Body of pancreas (tissue), 2 donors: ENCODE measurements around the genes PASD1, GABRE and MAGEA2.

- PRO-cap, result no peak
- RAMPAGE, long total RNA, 2 experiments, result no peak in any of the 2 experiments
Observed at GRCh38 chrX:147183168-147183509, 368.6 kb upstream of the CXorf51A start.

- PRO-cap, result no peak
- RAMPAGE, long total RNA, 2 experiments, result no peak in any of the 2 experiments
Observed at GRCh38 chrX:147877557-147878223, 34.0 kb upstream of the FMR1 start.

GRCh38 chrX:147932237-147932743, 20.6 kb downstream of the FMR1 start:
- PRO-cap, result no peak
- RAMPAGE, long total RNA, 2 experiments, result no peak in any of the 2 experiments

DNA sequence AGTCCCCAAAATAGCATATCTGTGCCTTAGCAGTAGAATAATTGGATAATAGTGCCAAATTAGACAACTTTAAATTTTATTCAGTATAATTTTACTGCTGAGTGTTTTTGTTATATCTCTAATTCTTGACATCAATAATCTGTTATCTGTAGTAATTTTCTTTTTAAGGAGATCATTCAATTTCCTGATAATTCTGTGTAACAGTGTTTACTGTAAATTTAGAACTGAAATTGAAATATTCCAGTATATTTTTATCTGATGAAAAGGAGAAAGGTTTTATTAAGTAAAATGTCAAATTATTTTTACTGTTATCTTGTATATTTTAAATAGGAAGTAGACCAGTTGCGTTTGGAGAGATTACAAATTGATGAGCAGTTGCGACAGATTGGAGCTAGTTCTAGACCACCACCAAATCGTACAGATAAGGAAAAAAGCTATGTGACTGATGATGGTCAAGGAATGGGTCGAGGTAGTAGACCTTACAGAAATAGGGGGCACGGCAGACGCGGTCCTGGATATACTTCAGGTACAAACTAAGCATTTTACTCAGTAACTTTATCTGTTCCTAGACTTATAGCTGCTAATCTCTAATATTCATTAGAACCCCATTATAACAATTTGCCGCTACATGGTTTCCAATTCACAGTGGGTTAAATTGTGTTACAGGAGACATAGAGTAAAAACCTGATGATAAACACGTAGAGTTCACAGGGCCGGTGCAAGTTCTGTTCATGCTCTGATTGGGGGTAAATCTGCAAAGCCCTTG, 31.3 kb downstream of the FMR1 start:
- PRO-cap, result no peak
- RAMPAGE, long total RNA, 2 experiments, result start-site peak on the plus strand in 1 of 2 experiments, centred at position 326 of the sequence, 13 reads per replicate

- PRO-cap, result no peak
- RAMPAGE, long total RNA, 2 experiments, result no peak in any of the 2 experiments
Observed at GRCh38 chrX:149627466-149628052, 4.0 kb downstream of the TMEM185A start.

DNA sequence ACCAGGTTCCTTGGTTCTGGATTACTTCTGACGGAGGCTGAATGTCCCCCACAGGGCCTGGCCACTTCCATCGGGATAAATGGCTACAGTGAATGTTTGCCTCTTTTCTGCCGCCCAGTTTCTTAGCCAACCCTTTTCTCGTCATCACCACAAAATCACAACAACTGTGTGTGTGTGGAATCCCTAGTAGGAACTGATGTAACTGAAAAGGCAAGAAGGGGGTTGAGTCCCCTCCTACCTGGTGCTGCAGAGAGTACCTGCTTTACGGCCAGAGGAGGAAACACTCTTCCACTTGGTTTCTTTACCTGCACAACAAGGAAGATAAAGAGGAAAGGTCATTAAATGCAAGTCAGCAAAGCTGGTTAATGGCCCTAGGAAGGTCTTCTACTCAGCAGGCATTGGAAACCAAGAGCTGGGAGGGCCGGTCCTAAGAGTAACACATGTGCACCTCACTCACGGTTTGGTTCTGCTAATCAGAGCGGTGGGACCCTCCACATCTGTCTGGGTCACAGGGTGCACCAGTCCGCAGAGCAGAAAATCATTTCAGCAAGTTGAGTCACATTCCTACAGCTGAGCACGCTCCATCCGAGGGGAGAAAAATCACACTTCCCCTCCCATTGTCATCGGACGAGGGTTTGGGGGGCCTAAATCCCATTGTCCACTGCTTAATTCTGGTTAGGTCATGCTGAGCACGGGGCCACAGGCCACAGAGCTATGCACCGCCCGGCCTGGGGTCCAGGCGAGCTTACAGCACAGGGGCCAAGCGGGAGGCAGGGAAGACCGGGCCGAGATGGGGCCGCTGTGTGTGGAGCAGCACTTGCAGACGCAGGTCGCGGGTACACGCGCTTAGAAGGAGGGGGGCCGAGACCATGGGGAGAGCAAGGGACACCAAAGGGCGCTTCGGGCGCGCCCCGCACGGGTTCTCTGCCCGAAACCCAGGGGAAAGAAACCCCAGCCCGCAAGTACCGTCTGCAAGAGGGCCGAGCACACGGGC, 818 bp downstream of the EOLA2 start:
- PRO-cap, result no peak
- RAMPAGE, long total RNA, 2 experiments, result no peak in any of the 2 experiments

- PRO-cap, result bidirectional peak, plus-strand start at chrX:150525835, minus-strand start at chrX:150525699
- RAMPAGE, long total RNA, 2 experiments, result no peak in any of the 2 experiments
Observed at GRCh38 chrX:150525501-150526091, 42.8 kb upstream of the MTM1 start.

DNA sequence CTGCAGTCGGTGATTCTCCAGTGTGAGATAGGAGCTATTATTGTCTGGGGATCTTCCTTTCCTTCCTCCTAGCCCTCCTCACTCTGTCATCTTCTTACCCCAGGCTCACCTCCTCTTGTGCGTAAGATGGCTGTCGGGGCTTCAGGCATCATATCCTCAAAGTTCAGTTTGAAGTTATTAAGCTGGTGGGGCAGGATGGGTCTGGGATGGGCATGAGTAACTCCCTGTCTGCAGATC, 981 bp upstream of the MTMR1 start:
- PRO-cap, result no peak
- RAMPAGE, long total RNA, 2 experiments, result no peak in any of the 2 experiments

DNA sequence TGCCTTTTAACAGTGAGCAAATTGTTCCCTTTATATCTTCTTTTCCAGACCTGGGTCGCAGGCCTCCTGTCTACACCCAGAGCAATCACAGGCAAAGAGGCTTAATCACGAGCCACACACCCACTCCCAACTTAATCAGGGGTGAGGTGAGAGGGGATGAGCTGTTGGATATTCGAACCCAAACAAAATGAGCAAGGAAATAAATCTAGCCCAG, 755 bp upstream of the MTMR1 start:
- PRO-cap, result no peak
- RAMPAGE, long total RNA, 2 experiments, result no peak in any of the 2 experiments

- PRO-cap, result no peak
- RAMPAGE, long total RNA, 2 experiments, result no peak in any of the 2 experiments
Observed at GRCh38 chrX:150727069-150727558, 33.9 kb downstream of the MTMR1 start.

- PRO-cap, result no peak
- RAMPAGE, long total RNA, 2 experiments, result start-site peak on the plus strand in 1 of 2 experiments, at chrX:150735912-150736272 at its widest, 6 reads per replicate
Observed at GRCh38 chrX:150735866-150736958, 43.0 kb downstream of the MTMR1 start.

DNA sequence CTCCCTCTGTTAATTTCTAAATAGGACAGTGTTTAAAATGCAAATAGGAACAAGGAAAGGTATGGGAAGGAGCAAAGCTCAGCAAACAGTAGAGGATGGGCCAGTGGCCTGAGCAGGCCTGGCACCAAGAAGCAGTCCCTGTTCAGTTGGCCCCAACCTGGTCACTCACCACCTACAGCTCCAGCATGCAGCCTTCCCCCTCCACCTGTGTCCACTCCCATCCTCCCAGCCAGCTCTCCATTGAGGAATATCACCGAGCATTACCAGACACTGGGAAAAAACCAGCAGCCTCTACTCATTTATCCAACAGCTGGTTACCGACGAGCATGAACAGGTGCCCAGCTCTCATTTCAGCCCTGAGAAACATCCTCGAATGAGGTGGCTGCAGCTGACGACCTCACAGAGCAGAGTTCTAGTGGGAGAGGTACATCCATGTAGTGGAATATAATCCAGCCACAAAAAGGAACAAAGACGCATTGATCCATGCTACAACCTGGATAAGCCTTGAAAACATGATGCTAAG, 25.6 kb downstream of the CD99L2 start:
- PRO-cap, result no peak
- RAMPAGE, long total RNA, 2 experiments, result no peak in any of the 2 experiments

GRCh38 chrX:151563331-151563945, at the start of gene PASD1:
Gene PASD1, plus strand, starts transcription at chrX:151563675.
- PRO-cap, result no peak
- RAMPAGE, long total RNA, 2 experiments, result no peak in any of the 2 experiments

DNA sequence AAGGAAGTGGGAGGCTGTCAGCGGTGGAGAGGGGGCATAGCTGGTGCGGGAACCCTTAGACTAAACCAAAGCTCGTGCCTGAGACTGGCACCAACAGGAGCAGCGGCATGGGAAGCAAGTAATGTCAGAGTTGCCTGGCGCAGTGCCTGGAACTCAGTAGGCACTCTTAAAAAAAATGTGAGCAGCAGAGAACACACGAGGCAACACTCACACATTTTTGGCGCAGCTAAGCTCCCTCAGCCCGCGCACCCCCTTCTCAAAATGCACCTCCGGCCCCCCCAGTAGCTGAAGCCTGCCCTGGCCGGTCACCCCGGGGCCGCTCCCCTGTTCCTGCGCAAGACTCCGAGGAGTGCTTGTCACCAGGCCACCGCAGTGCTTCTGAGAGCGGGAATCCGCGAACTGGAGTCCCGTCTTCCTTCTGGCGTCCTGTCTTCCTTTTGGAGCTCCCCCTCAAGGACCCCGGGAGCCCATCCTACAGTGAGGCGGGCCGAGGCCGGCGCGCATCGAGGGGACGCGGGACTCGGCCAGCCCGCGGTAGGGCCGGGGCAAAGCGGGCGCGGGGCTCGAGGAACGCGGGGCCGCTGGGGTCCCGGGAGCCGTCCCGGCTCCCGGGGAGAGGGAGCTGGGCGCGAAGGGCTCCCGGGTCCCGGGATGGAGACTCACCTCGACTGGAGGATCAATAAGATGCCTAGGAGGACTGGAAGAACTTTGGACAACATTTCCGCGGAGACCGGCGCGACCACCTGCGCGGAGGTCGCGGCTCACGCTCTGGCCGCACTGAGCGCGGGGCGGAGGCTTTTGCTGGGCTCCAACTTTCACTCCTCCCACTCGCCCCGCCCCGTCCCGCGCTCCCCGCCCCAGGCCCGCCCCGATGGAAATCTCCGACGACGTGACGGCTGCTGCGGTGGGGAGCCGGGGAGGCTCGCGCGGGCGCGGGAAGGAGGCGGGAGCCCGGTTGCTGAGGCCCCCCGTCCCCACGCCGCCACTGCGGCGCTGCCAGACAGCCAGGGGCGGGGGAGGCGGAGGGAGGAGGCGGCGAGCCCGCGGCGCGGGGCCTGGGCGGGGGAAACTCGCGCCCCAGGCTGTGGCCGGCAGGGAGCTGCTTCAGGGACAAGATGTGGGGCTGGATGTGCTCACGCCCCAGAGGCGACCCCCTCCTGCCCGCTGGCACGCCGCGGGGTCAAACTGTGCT, at the start of gene GABRE:
Gene GABRE, minus strand, starts transcription at position 770 of the 1,192 bp plus-strand sequence.
- PRO-cap, result bidirectional peak, plus-strand start at position 884 of the sequence, minus-strand start at position 770 of the sequence
- RAMPAGE, long total RNA, 2 experiments, result start-site peak on the minus strand in 1 of 2 experiments, centred at position 772 of the sequence, 77 reads per replicate

- PRO-cap, result no peak
- RAMPAGE, long total RNA, 2 experiments, result no peak in any of the 2 experiments
Observed at GRCh38 chrX:151976292-151976504, 1.7 kb upstream of the GABRE start.

GRCh38 chrX:152155644-152156329, 17.4 kb upstream of the MAGEA10 start:
- PRO-cap, result no peak
- RAMPAGE, long total RNA, 2 experiments, result no peak in any of the 2 experiments

GRCh38 chrX:152176865-152177712, 38.7 kb upstream of the MAGEA10 start:
- PRO-cap, result no peak
- RAMPAGE, long total RNA, 2 experiments, result no peak in any of the 2 experiments

GRCh38 chrX:152753703-152754230, at the start of gene MAGEA2:
Gene MAGEA2, minus strand, starts transcription at chrX:152753842.
- PRO-cap, result no peak
- RAMPAGE, long total RNA, 2 experiments, result no peak in any of the 2 experiments

GRCh38 chrX:152897359-152897727, 524 bp upstream of the ZNF185 start:
- PRO-cap, result unidirectional peak, minus-strand start at chrX:152897558
- RAMPAGE, long total RNA, 2 experiments, result no peak in any of the 2 experiments

GRCh38 chrX:153226537-153227160, 39.3 kb upstream of the PWWP4 start:
- PRO-cap, result no peak
- RAMPAGE, long total RNA, 2 experiments, result no peak in any of the 2 experiments